ENCODE data around the gene TYR.

DNA sequence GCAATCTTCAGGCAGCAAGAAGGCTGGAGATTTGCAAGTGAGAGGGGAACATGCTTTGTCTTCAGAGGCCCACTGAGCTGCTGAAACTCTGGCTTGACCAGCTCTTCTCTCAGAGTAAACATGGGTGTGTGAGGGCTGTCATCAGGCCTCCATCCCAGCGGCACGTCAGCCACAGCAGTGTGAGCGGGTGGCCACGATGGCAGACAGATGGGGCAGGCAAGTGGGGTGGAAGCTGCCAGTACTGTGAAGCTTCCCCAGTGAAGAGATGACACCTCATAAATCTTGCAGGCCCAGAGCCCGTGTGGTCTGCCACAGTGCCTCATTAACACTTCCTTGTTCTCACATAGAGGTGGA is 111.9 kb downstream of the CCDC81 start:
- PRO-cap = no peak
- RAMPAGE, long total RNA, 4 experiments = no peak in any of the 4 experiments

GRCh38 chr11:86524694-86525147 is 150.0 kb downstream of the CCDC81 start:
- PRO-cap = no peak
- RAMPAGE, long total RNA, 4 experiments = no peak in any of the 4 experiments

GRCh38 chr11:86559171-86560092 is 184.7 kb downstream of the CCDC81 start:
- PRO-cap = no peak
- RAMPAGE, long total RNA, 4 experiments = no peak in any of the 4 experiments

DNA sequence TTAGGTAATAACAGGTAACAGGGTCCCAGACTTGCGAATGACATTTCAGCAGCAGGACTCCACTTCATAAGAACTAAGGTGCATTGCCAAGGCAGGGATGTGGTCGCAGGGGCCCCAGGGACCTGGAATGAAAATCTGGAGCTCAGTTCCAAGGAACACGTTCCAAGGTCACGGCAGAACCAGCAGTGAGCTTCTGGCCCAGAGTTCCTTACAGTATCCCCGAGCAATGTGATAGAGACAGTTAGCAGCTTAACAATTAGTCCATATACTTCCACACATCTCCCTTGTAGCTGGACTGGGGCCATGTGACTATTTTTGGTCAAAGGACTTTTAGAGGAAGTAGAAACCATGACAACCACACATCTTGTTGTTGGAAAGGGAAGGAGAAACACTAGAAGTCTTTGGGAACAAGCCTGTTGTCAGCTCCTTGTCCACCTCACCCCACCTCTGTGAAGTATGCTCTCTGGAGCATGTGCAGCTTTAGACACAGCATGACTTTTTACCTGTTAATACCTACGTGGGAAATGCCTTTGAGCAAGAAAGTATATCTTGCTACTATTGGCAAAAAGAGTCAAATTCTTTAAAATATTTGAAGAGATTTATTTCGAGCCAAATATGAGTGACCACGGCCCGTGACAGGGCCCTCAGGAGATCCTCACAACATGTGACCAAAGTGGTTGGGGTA is 203.1 kb upstream of the PRSS23 start:
- PRO-cap = no peak
- RAMPAGE, long total RNA, 4 experiments = no peak in any of the 4 experiments

- PRO-cap = no peak
- RAMPAGE, long total RNA, 4 experiments = no peak in any of the 4 experiments
Observed at GRCh38 chr11:86670809-86671364, 129.5 kb upstream of the PRSS23 start.

- PRO-cap = no peak
- RAMPAGE, long total RNA, 4 experiments = no peak in any of the 4 experiments
Observed at GRCh38 chr11:86800838-86801122, 438 bp downstream of the PRSS23 start.

- PRO-cap = no peak
- RAMPAGE, long total RNA, 4 experiments = no peak in any of the 4 experiments
Observed at GRCh38 chr11:86802389-86803197, 2.3 kb downstream of the PRSS23 start.

- PRO-cap = no peak
- RAMPAGE, long total RNA, 4 experiments = no peak in any of the 4 experiments
Observed at GRCh38 chr11:86814577-86815047, 14.3 kb downstream of the PRSS23 start.

- PRO-cap = no peak
- RAMPAGE, long total RNA, 4 experiments = no peak in any of the 4 experiments
Observed at GRCh38 chr11:86949238-86950267, 5.6 kb downstream of the FZD4 start.

GRCh38 chr11:86956755-86957121 is 1.5 kb upstream of the FZD4 start:
- PRO-cap = no peak
- RAMPAGE, long total RNA, 4 experiments = no peak in any of the 4 experiments

DNA sequence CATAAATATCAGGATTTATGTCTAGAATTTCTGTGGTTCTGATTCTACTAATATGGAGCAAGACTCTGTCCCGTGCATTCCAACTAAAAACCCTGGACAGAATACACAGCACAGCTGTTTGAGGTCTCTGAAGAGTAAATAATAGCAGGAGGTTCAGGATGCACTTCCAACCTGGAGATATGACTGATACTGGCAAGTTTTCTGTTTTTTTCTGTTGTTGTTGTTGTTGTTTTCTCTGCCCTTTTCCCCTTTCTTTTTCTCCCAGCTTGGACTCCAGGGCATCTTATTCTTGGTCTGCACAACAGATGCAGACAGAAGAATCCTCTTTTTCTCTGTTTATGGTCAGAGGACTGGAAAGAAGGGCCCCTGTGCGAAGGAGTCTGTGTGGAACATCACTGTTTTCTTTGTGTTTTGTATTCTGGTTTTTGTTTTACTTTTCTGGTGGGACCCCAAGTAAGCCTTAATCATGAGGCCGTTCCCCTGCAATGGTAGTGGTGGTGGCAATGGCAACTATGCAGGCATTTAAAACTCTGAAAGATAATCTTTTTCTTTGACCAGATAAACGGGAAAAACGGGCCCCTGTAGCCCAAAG is 142.1 kb downstream of the TMEM135 start:
- PRO-cap = no peak
- RAMPAGE, long total RNA, 4 experiments = no peak in any of the 4 experiments

DNA sequence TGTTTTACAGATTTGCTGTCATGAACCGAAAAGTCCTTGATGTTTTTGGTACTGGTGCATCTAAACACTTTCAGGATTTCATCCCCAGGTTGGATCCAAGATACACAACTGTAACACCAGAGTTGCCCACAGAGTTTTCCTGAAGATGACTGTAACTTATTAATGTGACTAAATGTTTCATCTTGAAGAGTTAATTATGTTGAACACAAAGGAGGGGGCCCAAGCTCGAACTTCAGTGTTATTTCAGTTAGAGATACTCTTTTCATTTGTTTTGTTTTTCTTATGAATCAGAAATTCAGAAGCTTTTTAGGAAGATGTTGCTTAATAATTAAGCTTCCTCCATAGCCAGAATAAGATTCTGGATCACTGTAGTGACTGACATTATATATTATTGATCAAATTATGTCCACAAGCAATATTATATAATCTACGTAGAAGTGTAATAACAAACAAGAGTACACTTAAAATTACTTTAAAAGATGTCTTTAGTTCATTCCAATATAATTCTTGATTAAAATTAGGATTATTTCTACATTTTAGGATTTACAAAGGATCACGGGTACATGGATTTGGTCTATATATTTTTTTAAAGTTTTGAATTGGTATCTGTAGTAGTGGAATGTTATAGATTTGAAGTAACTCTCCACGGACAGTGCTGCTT is 283.6 kb downstream of the TMEM135 start:
- PRO-cap = no peak
- RAMPAGE, long total RNA, 4 experiments = no peak in any of the 4 experiments

- PRO-cap = no peak
- RAMPAGE, long total RNA, 4 experiments = no peak in any of the 4 experiments
Observed at GRCh38 chr11:88330770-88331914, 6.4 kb downstream of the CTSC start.

DNA sequence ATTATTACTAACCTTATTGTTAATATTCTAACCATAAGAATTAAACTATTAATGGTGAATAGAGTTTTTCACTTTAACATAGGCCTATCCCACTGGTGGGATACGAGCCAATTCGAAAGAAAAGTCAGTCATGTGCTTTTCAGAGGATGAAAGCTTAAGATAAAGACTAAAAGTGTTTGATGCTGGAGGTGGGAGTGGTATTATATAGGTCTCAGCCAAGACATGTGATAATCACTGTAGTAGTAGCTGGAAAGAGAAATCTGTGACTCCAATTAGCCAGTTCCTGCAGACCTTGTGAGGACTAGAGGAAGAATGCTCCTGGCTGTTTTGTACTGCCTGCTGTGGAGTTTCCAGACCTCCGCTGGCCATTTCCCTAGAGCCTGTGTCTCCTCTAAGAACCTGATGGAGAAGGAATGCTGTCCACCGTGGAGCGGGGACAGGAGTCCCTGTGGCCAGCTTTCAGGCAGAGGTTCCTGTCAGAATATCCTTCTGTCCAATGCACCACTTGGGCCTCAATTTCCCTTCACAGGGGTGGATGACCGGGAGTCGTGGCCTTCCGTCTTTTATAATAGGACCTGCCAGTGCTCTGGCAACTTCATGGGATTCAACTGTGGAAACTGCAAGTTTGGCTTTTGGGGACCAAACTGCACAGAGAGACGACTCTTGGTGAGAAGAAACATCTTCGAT is at the start of gene TYR:
Gene TYR, plus strand, starts transcription at position 234 of the 687 bp plus-strand sequence.
- PRO-cap = no peak
- RAMPAGE, long total RNA, 4 experiments = no peak in any of the 4 experiments

DNA sequence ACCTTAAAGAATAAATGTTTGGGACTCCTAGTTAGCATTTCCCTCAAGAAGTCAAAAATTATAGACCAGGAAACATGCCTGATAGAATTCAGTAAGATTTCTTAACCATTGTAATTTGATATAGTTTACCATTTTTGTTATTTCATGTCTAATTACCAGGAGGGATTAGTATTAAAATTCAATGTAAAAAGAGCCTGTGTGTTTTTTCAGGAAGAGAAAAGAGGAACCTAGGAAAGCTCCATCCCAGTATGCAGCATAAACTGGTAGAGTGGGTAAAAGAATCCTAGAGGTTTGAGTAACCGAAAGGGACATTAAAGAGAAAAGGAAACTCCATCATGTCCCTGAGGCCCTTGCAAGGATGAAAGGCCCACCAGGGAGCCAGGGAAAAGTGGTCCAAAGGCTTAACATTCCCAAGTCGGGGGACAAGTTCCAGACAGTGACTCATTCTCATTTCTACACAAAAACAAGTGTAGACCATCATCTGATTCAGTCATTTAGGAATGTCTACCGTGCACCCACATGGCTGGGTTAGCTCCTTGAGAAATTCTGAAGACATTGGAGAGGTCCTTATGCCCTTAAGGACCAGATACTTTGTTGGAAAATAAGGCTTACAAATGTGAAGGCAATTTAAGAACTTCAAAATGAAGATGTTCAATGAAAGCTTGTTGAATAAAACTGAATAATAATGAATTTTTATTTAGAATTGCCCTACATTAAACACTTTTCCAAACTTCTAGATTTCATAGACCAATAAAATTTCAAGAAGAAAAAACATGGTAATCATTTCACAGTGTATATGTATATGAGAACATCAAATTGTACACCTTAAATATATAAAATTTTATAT is 4.8 kb upstream of the NOX4 start:
- PRO-cap = no peak
- RAMPAGE, long total RNA, 4 experiments = no peak in any of the 4 experiments

DNA sequence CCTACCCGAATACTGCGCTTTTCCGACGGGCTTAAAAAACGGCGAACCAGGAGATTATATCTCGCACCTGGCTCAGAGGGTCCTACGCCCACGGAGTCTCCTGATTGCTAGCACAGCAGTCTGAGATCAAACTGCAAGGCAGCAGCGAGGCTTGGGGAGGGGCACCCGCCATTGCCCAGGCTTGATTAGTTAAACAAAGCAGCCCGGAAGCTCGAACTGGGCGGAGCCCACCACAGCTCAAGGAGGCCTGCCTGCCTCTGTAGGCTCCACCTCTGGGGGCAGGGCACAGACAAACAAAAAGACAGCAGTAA is 197.5 kb upstream of the FAT3 start:
- PRO-cap = no peak
- RAMPAGE, long total RNA, 4 experiments = no peak in any of the 4 experiments

DNA sequence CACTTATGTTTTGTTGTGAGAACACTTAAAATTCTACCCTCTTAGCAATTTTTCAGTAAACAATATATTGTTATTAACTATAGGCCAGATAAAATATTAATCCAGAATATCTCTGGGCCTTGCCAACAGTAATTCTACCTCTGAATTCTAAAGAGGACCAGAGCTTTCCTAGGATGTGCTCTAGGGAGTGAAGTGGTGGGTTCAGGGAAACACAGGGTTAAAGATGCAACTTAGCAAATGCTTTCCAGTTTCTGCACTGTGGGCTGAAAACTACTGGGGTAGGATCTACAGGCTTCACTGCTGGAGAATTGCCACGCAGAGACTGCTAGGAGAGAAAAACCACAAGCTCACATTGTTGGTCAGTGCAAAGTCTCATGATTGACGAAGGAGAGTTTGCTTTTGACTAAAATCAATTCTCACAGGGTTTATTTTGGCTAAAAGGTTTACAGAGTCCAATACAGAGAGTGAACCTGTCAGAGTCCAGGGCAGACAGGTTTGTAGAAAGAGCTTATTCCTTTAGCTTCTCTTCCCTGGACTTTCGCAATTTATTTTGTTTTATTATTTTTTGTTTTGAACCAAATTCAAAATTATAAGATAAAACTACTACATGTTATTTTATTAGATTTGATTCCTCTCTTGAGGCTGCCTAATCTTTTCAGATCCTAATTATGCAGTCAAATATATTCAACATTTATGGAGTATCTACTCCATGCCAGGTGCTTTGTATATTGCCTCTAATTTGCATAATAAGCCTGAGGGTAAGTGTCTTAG is 64.6 kb downstream of the MTNR1B start:
- PRO-cap = no peak
- RAMPAGE, long total RNA, 4 experiments = no peak in any of the 4 experiments

GRCh38 chr11:93106700-93107116 is 91.1 kb downstream of the SLC36A4 start:
- PRO-cap = no peak
- RAMPAGE, long total RNA, 4 experiments = no peak in any of the 4 experiments

DNA sequence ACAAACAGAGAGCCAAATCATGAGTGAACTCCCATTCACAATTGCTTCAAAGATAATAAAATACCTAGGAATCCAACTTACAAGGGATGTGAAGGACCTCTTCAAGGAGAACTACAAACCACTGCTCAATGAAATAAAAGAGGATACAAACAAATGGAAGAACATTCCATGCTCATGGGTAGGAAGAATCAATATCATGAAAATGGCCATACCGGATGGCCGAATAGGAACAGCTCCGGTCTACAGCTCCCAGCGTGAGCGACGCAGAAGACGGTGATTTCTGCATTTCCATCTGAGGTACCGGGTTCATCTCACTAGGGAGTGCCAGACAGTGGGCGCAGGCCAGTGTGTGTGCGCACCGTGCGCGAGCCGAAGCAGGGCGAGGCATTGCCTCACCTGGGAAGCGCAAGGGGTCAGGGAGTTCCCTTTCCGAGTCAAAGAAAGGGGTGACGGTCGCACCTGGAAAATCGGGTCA is 90.3 kb downstream of the DEUP1 start:
- PRO-cap = no peak
- RAMPAGE, long total RNA, 4 experiments = no peak in any of the 4 experiments

- PRO-cap = no peak
- RAMPAGE, long total RNA, 4 experiments = no peak in any of the 4 experiments
Observed at GRCh38 chr11:93499177-93499506, 44.0 kb downstream of the SMCO4 start.

Measured in esophagus squamous epithelium (tissue), 4 donors.